Metastatic Liver Carcinoma in the Lung (tissue), 2 donors: Measurements from ENCODE around the genes ARHGEF38, GIMD1 and COL25A1.

GRCh38 chr4:105352825-105353153, 121.1 kb downstream of the PPA2 start:
- PRO-cap, 2 experiments, result no peak in any of the 2 experiments

GRCh38 chr4:105552206-105553281, at the start of gene ARHGEF38:
TSS of gene ARHGEF38 (plus strand) at chr4:105552620.
- PRO-cap, 2 experiments, result peak in 1 of 2 experiments; most common plus-strand start chr4:105552642 (in 1); most common minus-strand start chr4:105552432 (in 1)

DNA sequence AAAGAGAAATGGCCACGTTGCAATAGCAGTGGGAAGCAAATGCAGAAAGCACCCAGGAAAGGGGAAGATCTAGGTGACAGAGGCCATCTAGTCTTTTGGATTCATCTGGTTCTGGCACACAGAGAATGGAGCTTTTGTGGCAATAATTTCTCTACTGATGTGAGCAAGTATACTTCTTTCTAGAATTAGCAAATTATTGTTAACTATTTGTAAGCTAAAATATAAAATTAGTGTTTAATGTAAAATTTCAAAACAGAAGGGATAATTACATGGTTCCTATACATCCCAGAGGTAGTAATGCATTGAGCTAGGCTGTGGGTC, 62.8 kb downstream of the INTS12 start:
- PRO-cap, 2 experiments, result no peak in any of the 2 experiments

GRCh38 chr4:105897228-105897821, 2.1 kb downstream of the NPNT start:
- PRO-cap, 2 experiments, result no peak in any of the 2 experiments

- PRO-cap, 2 experiments, result no peak in any of the 2 experiments
Observed at GRCh38 chr4:105897822-105898256, 2.6 kb downstream of the NPNT start.

DNA sequence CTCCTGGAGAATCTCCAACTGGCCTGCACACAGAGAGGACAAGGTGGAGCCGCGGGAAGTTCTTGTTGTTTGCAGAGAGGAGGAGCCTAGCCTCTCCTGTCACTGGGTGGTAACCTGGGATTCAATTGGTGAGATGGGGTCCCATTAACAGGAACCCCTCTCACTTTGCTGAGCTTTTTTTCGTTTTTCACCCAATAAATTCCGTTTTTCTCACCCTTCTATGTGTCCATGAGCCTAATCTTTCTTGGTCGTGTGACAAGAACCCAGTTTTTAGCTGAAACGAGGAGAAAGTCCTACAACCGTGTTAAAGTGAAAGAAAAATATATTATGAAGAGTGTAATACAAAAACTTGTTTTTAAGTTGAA, 13.2 kb downstream of the GIMD1 start:
- PRO-cap, 2 experiments, result no peak in any of the 2 experiments

GRCh38 chr4:106368457-106368890, at the start of gene GIMD1:
TSS of gene GIMD1 (minus strand) at chr4:106368778.
- PRO-cap, 2 experiments, result no peak in any of the 2 experiments

- PRO-cap, 2 experiments, result no peak in any of the 2 experiments
Observed at GRCh38 chr4:106524684-106525156, 156.1 kb upstream of the GIMD1 start.

DNA sequence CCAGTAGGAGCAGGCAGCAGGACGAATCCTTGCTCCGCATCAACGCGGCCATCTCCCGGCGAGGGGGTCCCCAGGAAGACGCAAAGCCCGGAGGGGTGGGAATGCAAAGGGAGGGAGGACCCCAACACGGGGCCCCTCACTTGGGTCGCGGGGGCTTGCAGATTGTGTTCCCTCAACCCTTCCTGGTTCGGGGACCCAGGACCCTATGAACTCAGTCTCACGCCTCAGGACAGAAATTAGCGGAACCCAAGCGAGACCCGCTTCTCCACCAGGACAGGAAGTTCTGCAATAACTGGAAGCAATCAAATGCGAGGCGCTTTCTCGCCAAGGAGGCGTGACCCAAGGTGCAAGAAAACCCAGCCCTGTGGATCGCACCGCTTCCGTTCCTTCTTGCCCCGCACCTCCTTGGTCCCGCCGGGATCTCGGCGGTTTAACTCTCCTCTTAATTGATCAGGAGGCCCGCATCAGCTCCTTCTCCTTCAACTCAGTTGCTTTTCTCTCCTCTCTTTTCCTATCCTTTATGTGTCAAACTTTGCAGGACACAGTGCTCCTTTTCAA, 494 bp downstream of the DKK2 start:
- PRO-cap, 2 experiments, result no peak in any of the 2 experiments

GRCh38 chr4:107978532-107979083, 11.1 kb upstream of the HADH start:
- PRO-cap, 2 experiments, result no peak in any of the 2 experiments

DNA sequence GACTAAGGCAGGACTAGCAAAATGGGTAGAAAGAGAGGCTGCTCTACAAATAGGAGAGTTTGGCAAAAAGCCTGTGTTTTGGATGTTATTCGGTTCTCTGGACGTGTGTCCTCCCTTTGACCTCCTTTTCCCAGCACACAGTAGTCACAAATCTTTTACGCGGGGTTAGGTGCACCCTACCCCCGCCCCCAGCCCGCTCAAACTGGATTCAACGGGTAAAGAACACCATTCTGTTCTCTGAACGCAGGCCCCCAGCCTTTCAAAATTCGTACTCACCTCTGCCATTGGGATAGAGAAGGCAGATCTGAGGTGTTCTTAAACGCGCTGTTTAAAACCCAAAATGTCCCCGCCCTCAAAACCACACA, 2.8 kb downstream of the LEF1 start:
- PRO-cap, 2 experiments, result peak in 1 of 2 experiments; most common plus-strand start position 200 of the sequence (in 1); most common minus-strand start position 139 of the sequence (in 1)

GRCh38 chr4:108171830-108172870, 3.4 kb upstream of the LEF1 start:
- PRO-cap, 2 experiments, result no peak in any of the 2 experiments

DNA sequence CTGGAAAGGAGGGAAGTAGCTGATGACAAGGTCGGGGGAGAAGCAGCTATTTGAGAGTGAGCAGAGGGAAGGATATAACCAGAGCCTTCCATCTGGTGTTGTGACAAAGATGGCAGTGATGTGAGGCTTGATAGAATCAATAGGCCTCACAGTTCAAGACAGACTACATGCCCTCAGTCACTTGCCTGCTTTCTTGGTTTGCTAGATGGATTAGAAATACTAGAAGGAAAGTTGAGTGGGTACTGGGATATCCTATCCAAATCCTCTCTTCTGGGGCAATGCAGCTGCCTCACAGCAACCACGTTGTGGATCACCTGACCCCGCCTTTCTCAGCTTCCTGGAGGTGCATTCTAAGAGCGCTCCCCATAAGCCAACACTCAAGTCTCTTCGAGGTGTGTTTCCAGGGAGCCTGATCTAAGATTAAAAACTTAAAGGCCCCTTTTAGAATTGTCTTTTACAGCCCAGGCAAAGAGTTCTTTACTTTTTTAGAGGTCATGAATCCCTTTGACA, 1.1 kb upstream of the RPL34 start:
- PRO-cap, 2 experiments, result no peak in any of the 2 experiments

DNA sequence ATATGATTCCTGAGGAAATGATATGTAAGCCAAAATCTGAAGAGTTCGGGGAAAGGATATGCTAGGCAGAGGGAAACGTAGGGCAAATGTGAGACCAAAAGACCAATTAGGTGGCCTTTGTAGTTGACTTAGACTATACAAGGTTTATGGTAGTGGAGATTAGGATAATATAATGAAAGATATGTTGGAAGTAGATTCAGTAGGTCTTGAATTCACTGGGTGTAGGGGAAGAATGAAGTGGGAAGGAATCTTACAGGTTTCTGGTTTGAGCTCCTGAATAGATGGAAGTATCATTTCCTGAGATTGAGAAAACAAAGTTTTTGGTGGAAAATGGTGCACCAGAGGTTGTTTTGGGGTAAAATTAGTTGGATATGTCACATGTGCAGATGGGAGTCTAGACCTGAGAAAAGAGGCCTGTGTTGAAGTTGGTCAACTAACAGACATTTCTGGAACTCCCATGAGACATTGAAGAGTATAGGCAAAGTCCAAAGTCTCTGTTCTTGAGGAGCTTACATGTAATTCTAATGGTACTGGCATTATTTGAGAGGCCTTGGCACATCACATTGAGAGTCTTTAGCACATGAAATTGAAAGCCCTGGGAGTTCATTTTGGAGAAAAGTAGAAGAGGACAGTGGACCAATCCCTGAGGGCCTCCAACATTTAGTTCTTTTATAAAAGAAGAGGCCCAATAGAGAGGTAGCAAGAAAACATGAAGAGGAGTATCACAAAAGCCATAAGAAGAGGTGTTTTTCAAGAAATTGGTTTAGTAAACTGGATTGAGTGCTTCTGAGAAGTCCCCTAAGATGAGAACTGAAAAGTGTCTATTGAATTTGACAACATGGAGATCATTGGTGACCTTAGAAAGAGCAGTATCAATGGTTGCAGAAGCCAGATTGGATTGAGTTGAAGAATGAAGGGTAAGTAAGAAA, 3.2 kb downstream of the OSTC start:
- PRO-cap, 2 experiments, result no peak in any of the 2 experiments

DNA sequence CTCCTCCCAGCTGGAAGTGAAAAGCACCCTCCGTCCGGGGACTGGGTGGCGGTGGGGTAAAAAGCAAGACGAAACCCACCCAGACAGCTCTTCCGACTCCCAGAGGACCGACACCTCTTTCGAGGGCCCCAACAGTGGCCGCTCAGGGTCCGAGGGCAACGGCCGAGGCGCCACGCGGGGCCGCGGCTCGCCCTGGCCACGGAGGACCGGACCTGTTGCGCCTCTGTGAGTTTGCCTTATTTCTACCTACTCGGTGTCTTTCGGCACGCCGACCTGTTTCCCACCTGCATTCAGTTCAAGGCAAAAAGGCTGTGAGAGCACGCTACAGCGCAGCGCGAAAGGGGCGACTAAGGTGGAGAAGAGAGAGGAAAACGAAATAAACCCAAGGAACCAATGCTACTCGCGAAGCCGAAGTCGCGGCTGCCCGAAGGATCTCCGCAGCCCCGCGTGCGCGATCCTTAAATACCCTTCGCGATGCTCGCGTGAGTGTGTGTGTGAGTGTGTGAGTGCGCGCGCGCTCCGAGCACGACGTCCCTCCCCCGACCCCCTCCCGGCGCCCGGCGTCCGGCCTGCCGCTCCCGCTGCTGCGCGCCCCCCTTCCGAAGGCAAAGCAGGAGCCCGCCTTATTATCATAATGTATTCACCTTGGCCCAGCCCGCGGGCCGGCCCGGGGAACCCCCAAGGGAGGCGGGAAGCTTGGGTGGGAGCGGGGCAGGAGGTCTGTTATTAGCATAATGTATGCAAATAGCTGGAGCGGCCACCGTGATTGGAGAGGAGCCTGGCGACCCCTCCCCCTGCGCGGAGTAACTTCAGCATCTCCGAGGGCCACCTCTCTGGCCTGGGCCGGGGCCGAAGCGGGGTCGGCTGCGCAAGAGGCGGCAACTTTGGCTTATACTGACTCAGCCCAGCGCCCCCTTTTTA, at the start of gene COL25A1:
TSS of gene COL25A1 (minus strand) at position 435 of the 921 bp plus-strand sequence.
- PRO-cap, 2 experiments, result peak in 1 of 2 experiments; most common minus-strand start position 435 of the sequence (in 1)

DNA sequence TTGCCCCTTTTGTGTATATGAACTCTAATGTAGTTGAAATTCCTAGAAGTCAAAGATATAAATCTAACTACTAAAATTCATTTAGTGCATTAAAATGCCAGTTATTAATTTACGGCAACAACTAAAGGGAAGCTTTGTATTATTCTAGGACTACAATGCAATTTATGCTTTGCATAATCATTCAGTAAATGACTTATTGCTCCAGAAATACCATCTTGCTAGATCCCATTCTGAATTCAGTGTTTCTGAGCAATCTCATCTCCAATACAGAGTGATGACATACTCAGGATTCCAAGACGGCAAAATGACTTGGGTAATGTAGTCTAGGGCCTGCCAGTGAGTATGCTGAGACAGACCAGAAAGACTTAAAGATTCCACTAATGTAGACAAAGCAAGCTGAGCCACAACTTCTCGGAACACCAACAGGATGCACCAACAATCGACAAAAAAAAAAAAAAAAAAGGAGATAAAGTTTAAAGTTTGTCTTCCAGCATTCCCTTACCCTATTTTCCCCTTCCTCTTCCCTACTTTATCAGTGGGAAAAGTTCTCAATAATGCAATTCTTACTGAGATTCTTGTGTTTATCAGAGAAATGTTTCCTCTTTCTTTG, 953 bp upstream of the SEC24B start:
- PRO-cap, 2 experiments, result no peak in any of the 2 experiments

GRCh38 chr4:109435542-109436086, 2.0 kb downstream of the SEC24B start:
- PRO-cap, 2 experiments, result no peak in any of the 2 experiments

DNA sequence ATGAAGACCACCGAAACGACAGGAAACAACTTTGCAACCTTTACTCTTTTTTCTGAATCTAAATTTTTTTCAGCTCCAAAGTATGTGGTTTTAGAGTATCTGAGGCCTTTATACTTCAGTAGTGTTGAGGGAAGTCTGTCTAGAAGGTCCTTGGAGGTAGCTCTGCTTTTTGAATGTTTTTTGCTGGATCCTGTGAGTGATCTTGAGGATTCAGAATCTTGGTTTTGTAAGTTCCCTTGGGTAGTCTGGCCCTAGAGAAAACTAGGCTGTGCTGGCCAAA, 39.3 kb downstream of the MCUB start:
- PRO-cap, 2 experiments, result no peak in any of the 2 experiments

GRCh38 chr4:109915247-109916272, 2.9 kb downstream of the EGF start:
- PRO-cap, 2 experiments, result no peak in any of the 2 experiments

- PRO-cap, 2 experiments, result no peak in any of the 2 experiments
Observed at GRCh38 chr4:109985979-109986270, 73.2 kb downstream of the EGF start.